Daoy (cell line): Measurements from ENCODE around the genes PTHLH and FAR2.

DNA sequence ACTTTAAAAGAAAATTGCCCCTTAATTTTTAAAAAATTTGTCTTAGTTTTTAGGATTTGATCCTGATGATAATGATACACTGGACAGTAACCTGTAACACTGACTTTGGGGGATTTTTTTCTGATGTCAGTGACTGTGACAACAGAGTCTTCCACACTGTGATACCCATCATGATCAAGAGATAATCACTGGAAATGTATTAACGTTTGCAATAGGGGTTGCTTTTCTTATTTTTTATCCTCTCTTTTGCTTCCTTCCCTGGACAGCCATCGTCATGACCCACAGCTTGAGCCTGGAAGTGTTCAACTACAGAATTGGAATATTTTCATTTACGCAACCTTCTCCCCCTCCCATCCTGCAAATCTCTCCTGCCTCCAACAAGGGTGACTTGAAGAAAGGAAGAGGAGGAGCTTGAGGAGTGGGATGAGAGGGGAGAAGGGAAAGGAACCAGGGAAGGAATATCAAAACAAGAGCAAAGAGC is 1.5 kb upstream of the MANSC4 start:
- RAMPAGE, long total RNA = no peak

DNA sequence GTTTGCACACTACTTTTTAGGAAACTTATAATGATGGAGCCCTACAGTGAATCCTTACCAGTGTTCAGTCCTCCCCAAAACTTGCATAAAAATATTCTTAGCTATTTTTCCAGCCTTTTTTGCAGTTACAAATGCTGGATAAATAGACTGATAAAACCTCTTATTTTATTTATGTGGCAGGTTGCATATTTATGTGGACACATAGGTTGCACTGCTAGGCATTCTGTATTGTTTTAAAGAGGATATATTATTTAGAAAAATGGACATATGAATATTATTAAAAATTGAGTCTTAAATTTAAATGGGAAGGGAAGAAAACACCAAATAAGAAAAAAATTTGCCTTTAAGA is 18.6 kb upstream of the MANSC4 start:
- RAMPAGE, long total RNA = no peak

DNA sequence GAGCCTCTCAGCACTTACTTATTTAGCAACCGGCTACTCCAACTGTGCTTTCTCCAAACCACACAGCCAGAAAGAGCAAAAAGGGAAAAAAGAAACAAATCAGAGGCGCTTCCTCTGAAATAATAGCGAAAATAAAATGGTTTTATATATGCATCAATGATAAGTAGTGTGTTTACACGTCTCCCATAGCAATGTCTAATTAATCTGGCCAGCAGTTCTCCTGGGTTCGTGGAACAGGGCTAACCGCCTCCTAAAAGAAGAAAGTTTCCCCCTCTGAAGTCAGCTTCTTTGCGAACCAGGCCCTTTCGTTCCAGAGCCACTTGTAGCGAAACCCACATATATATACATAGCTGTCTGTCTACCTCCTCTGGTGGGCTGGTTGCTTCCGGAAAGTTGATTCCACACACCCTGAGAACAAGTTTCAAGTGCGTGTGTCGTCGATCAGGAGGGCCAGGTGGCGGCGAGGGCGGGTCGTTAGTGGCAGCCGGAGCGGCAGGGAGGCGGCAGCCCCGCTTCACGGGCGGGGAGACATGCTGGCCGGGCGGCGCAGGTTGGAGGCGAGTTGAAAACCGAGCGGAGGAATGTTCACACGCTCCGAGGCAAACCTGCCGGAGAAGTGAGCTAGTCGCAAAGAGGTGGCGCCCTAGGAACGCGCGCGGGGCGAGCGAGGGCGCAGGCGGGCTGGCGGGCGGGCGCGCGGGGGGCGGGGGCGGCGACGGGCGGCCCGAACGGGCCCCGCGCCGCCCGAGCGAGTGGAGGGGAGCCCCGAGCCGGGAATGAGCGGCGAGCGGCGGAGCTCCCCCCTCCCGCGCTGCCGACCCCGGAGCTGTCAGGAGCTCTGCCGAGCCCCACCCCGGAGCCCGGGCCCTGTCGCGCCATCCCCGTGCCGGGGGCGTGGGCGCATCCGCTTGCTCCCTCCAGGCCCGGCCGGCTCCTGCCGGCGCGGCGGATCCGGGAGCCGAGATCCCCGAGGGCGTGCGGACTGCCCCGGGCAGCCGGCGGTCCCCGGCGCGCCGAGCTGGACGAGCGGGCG is 2.6 kb downstream of the PTHLH start:
- RAMPAGE, long total RNA = no peak

GRCh38 chr12:27972559-27973213 is at the start of gene PTHLH:
TSS of gene PTHLH (minus strand) at chr12:27972733.
- RAMPAGE, long total RNA = no peak

GRCh38 chr12:28242822-28243598 is 52.8 kb downstream of the CCDC91 start:
- RAMPAGE, long total RNA = no peak

DNA sequence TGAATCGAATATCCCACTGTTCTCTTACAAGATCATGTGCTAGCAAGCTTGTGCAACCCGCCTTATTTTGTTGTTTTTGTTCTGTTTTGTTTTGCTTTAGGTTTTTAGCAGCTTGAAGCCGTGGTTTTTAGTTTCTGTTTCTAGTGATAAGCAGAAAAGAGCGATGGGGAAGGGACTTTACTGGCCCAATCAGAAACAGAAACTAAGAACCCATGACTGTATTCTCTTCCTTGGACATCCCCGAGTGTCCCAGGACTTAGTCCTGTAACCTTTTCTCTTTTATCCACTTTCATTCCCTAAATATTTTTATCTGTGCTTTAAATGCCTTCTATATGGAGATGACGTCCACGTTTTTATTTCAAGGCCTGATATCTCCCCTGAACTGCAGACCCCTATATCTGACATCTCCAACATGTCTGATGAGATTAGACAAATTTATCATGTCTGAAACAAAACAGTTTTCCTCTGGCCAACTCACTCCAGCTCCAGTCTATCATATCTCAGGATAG is 353.1 kb downstream of the CCDC91 start:
- RAMPAGE, long total RNA = no peak

DNA sequence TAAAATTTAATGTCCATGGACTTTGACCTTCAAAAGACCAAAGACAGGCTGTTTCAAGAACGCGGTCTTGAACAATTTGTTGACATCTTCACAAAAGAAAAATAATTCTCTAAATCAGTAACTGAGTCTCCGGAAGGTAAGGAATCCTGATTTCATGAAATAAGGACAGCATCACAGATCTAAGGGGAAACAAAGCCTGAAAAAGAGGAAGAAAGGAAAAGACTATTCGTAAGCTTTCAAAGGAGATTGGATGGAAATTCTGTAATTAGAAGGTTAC is 107.3 kb upstream of the FAR2 start:
- RAMPAGE, long total RNA = no peak

- RAMPAGE, long total RNA = start-site peak on the plus strand at chr12:29149088-29149195, 34 and 15 reads in 2 replicates
Measured at GRCh38 chr12:29148347-29149409, at the start of gene FAR2. TSS of gene FAR2 (plus strand) at chr12:29149278.

GRCh38 chr12:29340459-29341632 is 40.1 kb downstream of the ERGIC2 start:
- RAMPAGE, long total RNA = no peak

GRCh38 chr12:29439375-29439974 is 58.0 kb downstream of the OVCH1 start:
- RAMPAGE, long total RNA = no peak

GRCh38 chr12:29547175-29547449 is 49.6 kb upstream of the OVCH1 start:
- RAMPAGE, long total RNA = no peak

DNA sequence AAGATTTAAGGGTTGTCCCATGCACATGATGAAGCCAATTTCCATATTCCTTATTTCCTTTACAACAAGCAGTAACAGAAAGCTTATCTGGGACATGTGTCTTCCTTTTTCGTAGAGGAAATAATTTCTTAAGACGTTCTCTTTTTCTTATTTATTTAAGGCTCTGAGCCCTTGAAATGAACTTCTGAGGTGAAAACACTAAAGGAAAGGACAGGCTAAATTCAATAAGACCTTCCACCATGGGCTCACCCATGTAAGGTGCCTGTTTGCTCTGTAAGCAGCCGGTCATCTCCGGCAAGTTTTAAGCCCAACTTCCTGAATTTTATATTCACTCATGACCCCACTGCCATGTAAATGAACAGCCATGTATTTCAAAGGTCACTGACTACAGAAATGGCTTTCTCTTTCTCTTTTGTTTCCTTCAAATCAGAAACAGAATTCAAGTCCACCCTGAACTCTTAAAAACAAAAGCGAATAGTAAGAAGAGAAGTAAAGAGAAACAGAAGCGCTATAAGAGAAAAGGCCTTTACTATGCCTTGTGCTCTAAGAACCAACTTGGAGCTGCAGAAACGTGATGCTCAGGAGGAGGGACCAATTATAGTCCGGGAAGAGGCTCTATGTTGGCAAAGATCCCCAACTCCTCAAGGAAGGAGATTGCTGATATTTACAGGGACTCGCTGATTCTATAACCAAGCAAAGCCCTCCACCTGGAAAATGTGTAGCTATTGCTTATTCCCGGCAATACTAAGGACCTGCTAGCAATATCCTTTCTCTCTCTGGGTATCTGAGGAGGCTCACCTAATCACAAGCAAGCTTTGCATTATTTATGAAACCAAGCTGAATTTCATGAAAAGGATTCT is 61.8 kb upstream of the OVCH1 start:
- RAMPAGE, long total RNA = no peak

- RAMPAGE, long total RNA = no peak
Measured at GRCh38 chr12:29617069-29617357, 119.5 kb upstream of the OVCH1 start.

GRCh38 chr12:30822308-30823513 is 68.0 kb upstream of the CAPRIN2 start:
- RAMPAGE, long total RNA = no peak

DNA sequence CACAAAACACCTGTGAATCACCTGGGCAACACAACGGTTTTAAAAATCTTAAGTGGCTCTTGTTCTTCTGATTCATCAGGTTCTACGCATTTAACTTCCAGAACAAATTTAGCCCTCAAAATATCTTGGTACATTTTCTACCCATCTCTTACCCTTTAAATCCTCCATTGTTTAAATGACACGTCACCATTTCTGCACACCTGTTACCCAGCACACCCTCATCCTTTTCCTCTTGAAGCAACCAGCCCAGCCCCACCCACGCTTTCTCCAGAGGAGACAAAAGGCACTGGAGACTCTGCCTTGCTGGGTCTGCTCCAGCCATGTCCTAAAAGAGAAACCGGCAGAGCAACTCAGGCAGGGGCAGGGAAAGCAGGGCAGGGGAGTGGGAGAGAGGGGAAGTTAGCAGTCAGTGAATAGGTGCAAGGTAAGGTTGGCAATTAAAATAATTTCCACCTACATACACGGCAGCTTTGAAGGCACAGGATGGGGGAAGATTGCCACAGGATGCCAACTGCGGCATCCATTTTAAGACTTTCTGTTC is 49.1 kb upstream of the TSPAN11 start:
- RAMPAGE, long total RNA = no peak

- RAMPAGE, long total RNA = no peak
Measured at GRCh38 chr12:31163179-31163884, 89.7 kb downstream of the DDX11 start.

DNA sequence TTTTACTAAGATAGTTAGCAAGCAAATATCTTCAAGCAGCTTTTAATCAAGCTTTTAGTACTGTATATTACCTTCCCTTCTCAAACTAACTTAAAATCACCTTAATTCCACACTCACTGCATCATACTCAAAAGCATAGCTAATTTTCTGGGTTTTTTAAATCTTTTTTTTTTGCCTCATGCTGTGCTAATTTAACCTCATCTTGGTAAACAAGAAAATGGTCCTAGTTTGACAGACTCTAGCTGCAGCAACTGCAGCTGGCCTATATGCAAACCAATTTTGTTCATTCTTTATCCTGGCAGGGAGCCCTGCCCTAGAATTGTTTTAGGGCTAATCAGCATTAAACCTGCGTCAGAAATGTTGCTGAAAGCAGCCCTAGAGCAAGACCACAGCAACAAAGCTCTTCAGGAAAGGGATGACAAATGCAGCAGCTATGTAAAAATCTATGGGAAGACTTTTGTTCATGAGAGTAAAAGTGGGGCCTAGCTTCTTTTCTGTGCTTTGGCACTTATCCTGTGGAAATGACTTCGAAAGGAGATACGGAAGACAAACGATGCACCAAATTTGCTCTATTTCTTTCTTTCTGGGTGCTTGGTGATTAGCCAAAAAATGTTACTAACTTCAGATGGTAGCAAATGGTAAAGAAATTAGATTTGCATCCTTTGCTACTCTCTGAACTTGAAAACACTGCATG is 72.2 kb downstream of the DENND5B start:
- RAMPAGE, long total RNA = no peak

- RAMPAGE, long total RNA = no peak
Measured at GRCh38 chr12:31650916-31651299, 8.6 kb upstream of the ETFBKMT start.

GRCh38 chr12:31718493-31719009 is 10.3 kb downstream of the AMN1 start:
- RAMPAGE, long total RNA = no peak

DNA sequence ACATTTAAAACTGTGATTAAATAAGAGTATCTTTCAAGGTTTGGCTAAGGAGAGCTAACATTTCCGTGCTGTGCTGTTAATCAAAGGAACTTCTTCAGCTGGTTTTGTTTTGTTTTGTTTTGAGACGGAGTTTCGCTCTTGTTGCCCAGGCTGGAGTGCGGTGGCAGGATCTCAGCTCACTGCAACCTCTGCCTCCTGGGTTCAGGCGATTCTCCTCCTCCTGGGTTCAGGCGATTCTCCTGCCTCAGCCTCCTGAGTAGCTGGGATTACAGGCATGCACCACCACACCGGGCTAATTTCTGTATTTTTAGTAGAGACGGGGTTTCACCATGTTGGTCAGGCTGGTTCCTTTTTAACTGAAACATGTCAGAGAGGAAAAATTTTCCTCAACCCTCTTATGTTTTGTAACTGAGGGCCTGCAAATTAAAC is 30.6 kb upstream of the RESF1 start:
- RAMPAGE, long total RNA = no peak